ENCODE data around the genes CDHR4, SEMA3F, HYAL2 and TMEM115.

GRCh38 chr3:49688516-49689049, 691 bp downstream of the MST1 start:
- PRO-cap = no peak

DNA sequence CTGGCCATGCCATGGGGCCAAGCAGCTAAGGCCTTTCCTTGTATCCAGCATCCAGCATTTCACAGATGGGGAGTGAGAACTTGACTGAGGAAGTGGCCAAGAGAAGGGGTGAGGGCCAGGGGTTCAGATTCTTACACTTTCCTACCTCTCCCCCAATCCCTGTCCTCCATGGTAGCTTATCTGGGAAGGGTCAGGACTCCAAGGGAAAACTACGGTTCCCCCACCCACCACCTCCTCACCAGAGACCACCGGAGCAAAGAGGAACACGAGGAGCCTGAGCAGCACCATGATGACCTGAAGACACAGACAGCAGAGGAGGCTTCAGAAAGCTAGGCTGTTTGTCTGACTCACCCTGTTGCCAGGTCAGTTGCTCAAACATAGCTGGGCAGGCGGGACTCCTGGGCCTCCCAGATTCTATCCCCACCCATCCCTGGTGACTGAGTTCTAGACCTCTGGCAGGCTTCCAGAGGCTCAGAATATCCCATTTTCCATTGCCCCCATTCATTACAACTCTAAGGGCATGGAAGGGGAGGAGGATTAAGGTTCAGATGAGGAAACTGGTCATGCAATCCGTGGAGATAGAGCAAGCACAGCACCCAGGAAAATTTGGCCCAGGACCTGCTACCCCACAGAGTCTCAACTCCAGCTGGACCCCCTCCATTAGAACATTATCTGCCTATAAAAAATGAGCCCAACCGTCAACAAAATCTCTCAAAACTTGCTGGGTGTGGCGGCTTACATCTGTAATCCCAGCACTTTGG, at the start of gene CDHR4:
CDHR4 (minus strand) TSS at position 349 of the 761 bp plus-strand sequence.
- PRO-cap = no peak

DNA sequence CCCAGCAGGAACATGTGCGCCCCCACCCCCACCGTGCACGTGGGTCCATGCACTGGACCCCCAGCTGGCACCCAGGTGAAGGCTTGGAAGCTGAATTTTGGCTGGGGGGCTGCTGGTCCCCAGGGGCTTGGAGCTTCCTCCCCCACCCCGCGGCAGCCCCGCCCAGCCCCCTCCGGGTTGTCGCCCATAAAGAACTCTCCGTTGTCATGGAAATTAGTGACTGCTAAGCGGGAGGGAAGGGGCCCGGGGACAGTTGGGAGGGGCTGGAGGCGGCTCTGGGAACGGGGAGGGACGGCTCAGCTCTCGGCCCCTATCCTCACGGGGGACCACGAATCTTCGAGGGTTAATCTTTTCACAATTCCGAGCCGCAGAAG, 562 bp downstream of the CAMKV start:
- PRO-cap = no peak

DNA sequence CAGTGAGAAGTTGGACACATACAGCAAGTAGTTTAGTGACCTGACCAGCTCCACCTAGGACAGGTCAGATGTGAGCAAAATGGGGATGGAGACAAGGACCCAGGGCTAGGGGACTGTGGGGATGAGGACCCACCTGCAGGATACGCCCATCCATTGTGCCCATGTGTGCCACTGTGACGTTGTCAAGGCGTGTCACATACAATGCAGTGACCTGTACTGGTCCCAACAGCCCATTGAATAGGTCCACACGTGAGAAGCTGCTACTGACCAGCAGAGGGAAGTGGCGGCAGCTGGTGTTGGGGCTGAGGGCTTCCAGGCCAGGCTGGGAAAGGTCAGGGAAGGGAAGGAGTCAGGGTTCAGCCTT, 4.7 kb downstream of the MST1R start:
- PRO-cap = no peak

DNA sequence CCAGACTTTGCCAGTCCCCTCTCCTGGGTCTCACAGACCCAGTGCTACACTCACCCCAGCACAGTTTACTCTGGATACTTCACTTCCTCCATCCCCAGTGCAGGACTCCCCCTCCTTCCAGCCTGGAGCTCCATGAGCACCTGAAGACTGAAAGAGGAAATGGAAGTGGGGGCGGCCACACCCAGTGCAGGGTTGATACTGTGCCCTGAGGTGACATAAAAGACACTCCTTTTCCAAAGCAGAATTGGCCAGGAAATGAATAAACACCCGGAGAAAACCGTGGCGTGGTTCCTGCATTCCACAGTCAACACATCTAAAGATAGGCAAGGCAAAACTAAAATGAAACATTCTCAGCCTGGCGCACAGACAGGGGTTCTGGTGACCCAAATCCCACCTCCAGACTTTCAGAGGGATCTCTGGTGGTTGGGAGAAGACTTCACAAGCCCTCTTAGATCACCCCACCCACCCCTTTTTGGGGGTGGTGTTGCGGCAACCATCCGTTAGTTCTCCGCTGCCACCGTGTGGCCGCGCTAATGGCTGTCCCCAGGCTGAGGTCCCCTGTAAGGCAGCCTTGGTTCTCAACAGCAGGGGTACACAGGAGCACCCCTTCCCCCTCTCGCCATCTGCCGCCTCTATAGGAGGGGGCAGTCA, 2.4 kb upstream of the MST1R start:
- PRO-cap = no peak

- PRO-cap = no peak
These were observed 72.9 kb downstream of the RBM6 start for GRCh38 chr3:50012791-50013354.

- PRO-cap = no peak
These were observed 14.1 kb downstream of the RBM5 start for GRCh38 chr3:50102888-50103146.

- PRO-cap = no peak
These were observed at the start of gene SEMA3F for GRCh38 chr3:50155164-50155694. Gene SEMA3F, plus strand, starts transcription at chr3:50155324.

DNA sequence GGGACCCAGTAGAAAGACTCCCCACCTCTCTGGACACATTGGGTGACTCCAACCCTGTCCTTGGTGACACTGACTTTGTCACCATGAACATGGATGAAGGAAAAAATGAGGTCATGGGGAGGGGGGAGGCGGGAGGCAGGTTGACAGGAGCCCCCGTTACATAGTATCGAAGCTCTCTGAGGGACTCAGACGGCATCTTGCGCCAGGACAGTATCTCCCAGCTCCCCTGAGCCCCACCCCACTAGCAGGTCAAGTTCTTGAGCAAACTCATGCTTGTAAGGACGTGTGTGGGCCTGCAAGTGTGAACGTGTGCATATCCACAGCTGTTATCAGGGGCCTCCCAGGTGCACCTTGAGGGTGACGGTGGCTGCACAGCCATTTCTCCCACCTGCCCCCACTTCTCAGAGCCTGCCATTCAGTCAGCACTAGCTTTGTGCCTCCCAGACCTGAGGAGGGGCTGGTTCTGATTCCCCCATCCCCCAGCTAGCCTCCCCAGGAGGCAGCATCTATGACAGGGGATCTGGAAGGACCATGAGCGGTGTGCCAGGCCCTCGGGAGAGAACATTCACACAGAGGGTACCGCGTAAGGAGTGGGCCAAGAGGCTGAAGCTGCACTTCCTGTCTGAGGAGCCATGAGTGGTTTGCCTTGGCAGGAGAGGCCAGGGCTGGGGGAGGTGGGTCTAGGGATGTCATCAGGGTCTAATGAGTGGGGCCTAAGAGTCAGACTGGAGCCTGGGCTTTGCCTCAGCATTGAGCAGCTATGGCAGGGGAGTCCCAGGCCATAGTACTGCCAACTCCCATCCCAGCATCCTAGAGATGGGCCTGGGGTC, 2.8 kb downstream of the SEMA3F start:
- PRO-cap = no peak

DNA sequence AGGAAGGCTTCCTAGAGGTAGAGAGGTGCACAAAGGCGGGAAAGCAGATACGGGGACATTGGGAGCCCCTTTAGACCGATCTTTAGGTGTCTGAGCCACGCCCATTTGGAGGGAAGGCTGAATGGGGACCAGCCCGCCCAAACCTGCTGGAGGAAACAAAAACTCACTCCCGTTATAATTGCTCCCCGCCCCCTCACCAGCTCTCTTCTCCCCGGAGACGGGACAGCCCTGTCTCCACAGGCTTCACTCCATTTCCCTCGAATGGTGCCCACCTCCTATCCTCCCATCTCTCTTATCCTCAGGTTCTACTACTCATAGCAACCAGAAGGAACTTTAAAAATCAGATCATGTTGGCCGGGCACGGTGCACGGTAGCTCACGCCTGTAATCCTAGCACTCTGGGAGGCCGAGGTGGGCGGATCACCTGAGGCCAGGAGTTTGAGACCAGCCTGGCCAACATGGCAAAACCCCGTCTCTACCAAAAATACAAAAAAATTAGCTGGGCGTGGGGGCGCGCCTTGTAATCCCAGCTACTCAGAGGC, 8.0 kb upstream of the GNAI2 start:
- PRO-cap = no peak

- PRO-cap = no peak
These were observed 9.3 kb downstream of the GNAI2 start for GRCh38 chr3:50245265-50245782.

- PRO-cap = no peak
These were observed 15.9 kb downstream of the GNAI2 start for GRCh38 chr3:50251888-50252276.

GRCh38 chr3:50267271-50267982, 1.5 kb upstream of the SEMA3B start:
- PRO-cap = bidirectional peak, plus-strand start at chr3:50267658, minus-strand start at chr3:50267533

GRCh38 chr3:50319731-50320592, 2.6 kb downstream of the HYAL2 start:
- PRO-cap = no peak

GRCh38 chr3:50322317-50323448, at the start of gene HYAL2:
Gene HYAL2, minus strand, starts transcription at chr3:50322745.
- PRO-cap = bidirectional peak, plus-strand start at chr3:50323022, minus-strand start at chr3:50322768; bidirectional peak, plus-strand start at chr3:50323364, minus-strand start at chr3:50323270

GRCh38 chr3:50331883-50332377, 3.9 kb upstream of the TUSC2 start:
- PRO-cap = no peak

GRCh38 chr3:50339696-50340119, 928 bp downstream of the RASSF1 start:
- PRO-cap = no peak

DNA sequence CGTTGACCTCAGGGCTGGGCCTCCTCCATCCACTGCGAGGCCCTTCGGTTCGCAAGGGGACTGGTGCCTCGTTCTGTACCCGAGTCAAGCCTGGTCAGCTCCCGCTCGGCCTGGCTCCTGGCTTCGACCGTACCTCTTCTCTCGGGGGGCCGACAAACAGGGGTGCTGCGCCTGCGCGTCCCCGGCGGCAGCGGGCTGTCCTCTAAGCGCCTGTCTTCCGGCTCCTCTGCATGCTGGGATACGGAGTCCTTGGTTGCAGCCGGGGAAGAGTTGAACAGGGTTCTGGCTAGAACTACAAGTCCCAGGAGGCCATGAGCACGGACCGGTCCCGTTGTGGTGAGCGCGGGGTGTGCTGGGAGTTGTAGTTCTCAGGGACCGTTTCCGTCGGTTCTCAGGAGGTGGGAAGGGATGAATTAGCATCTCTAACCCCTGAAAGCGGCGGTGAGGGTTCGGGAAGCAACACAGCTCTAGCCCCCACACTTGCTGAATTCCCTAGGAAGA, at the start of gene TMEM115:
TMEM115 (minus strand) TSS at position 164 of the 501 bp plus-strand sequence.
- PRO-cap = bidirectional peak, plus-strand start at position 381 of the sequence, minus-strand start at position 131 of the sequence

DNA sequence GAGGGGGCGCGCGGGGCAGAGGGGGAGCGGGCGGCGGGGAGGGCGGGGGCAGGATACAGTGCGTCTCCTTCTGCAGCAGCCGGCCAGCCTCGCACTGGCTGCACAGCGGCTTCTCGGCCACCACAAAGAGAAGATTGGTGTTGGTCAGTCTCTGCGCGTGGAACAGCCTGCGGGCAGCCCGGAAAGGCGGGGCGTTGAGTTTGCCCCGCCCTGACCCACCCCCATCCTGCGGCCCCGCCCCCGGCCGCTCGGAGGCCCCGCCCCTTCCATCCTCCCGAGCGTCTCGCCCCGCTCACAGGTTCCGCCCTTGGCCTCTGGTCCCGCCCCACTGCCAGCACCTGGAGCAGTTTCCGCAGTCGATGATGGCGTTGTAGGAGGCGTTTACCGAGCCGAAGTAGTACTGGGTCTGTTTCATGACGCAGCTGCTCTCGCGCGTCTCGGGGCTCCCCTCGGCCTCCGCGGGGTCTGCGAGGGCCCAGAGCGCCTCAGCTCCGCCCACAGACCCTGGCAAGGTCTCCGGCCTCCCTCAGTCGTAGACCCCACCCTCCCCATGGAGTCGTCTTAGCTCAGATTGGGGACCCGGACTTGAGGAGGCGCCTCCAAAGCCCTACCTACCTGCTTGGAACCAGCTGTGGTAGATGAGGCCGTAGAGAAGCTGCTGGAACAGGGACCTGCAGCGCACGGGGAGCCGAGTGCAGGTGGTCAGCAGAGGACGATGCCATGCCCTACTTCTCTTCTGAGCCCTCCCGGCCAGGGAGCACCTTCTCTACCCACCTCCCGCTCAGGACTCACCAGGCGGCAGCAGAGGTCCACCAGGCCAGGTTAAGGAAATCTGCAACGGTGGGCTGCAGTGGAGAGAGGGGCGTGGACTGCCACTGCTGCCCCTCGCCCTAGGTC, 5.9 kb upstream of the TMEM115 start:
- PRO-cap = bidirectional peak, plus-strand start at position 355 of the sequence, minus-strand start at position 164 of the sequence

GRCh38 chr3:50517970-50518564, 14.6 kb upstream of the CACNA2D2 start:
- PRO-cap = no peak

All from left ventricle myocardium (tissue), 1 donor.